Thoracic aorta endothelial cell (primary cell): ENCODE results near the gene ARID3C.

DNA sequence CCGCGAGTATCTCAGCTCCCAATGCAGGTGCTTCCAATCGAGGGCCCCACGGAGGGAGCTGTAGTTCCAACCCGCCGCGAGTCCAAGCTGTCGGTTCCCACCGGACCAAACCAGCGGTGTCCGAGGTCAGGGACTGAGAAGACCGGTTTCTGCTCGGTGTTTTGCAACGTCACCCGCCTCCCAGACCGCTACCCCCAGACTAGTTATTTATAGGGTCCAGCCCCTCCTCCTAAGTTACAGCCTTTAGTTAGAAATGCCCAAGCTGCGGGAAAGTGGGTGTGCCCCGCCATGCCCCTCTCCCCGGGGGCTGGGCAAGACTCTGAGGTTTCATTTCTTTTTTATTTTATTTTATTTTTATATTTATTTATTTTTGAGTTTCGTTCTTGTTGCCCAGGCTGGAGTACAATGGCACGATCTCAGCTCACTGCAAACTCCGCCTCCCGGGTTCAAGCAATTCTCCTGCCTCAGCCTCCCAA lies 765 bp upstream of the MYORG start:
- CAGE, long polyA plus RNA, result no peak

DNA sequence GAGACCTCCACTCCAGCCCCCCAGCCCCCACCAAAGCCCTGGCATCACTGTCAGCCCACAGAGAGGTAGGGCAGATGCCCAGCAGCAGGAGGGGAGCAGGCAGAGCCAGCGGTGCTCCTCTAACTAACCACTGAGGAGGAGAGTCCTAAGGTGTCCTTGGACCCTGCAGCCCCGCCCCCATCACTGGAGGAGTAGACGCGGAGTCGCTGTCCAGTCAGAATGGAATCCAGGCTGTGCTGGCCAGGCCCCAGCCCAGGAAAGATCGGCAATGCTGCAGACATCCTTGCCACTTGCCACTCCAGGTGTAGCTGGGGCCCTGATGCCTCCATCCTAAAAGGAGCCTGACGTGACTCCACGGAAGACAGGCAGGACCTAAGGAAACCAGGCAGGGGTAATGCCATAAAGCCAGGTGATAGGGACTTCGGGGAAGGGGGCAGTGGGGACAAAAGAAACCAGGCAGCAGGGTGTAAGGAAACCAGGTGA lies 12.5 kb downstream of the CNTFR start:
- CAGE, long polyA plus RNA, result no peak

DNA sequence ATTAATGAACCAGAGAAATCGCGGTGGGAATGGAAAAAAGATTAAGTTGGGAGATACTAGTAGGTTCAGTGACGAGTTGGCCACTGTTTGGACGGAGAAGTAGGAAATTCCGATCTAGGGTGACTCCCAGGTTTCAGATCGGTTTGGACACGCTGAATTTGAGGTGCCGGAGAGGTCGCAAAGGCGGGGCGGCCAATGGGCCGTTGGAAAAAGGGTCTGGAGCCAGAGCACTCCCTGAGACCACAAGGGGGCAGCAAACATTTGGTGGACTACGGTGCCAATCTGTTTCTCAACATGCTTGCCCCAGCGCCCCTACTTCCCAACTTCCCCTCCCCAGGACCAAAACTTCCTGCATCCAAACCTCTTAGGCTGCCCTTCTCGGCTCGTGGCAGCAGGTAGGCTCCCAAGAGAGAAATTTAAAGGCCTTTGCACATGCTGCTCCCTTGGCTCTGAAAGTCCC lies 872 bp upstream of the RPP25L start:
- CAGE, long polyA plus RNA, result no peak

GRCh38 chr9:34613688-34614092 lies 1.8 kb upstream of the RPP25L start:
- CAGE, long polyA plus RNA, result no peak

DNA sequence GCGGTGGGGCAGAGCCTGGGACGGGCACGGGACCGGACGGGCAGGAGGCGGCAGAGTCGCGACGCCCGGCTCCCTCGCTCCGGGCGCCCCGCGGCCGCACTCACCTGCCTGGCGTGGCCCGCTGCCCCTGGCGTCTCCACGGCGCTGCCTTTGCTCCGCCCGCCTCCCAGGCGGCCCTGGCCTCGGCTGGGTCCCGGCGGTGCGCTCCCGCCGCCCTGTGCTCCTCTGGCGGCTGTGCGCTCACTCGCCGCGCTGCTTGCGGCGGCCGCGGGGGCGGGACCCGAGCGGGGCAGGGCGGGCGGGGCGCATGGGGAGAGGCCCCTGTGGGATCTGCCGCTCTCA lies at the start of gene ARID3C:
TSS of gene ARID3C (minus strand) at position 254 of the 342 bp plus-strand sequence.
- CAGE, long polyA plus RNA, result no peak

- CAGE, long polyA plus RNA, result no peak
Measured at GRCh38 chr9:34629155-34629724, 374 bp upstream of the ARID3C start.

GRCh38 chr9:34916979-34917238 lies 21.3 kb upstream of the FAM205C start:
- CAGE, long polyA plus RNA, result no peak

DNA sequence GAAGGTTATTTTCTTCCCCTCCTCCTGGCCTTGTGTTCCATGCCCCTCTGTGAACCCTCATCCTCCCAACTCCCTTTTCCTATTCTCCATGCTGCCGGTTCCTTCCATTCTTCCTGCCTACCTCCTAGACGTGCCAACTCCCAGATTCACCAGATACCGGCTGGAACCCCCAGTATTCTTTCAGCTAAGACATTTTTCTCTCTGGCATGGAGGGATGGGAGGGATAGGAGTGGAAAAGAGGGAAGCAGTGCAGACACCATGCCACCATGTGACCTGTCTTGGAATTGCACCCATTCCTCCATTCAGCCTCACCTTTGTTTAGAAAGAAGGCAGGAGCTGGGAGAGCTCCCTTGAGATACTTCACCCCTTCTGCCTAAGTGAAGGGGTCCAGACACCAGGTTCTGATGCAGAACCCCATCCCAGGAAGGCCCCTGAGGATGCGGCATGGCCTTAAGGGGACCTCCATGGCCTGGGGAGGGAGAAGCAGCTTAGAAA lies 4.8 kb downstream of the DNAJB5 start:
- CAGE, long polyA plus RNA, result no peak

DNA sequence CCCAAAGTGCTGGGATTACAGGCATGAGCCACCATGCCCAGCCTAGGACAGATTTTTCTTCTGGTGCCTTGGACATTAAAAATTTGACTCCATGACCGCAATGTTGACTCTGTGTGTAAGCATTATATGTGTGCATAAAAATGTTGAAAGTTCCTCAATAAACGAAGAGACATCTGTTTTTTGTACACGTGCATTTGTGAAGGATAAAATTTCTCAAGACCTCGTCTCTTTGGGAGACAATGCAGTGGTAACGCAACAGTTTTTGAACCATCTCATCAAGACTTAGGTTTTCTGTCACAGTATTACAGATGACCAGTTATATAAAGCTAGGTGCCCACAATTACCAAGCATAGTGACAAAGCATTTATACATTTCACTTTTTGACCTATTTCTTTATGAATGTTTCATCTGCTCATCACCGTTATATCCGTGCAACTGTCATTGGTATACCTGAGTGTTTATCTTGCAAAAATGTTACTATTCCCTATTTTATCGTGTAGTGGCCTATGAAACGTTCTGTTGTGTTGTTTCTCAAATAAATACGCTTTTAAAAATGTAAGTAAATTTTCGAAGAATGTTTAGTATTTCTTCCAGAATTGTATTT lies 13.2 kb downstream of the C9orf131 start:
- CAGE, long polyA plus RNA, result no peak

DNA sequence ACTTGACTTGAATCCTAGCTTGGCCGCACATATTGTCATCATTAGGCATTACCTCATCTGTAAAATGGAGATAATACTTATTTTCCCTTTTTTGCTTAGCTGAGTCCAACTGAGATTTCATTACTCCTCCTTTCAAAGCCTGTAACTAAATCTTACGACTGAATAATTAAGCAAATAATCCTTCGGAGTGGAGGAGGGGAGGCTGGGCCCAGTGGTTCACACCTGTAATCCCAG lies 354 bp upstream of the PIGO start:
- CAGE, long polyA plus RNA, result no peak

DNA sequence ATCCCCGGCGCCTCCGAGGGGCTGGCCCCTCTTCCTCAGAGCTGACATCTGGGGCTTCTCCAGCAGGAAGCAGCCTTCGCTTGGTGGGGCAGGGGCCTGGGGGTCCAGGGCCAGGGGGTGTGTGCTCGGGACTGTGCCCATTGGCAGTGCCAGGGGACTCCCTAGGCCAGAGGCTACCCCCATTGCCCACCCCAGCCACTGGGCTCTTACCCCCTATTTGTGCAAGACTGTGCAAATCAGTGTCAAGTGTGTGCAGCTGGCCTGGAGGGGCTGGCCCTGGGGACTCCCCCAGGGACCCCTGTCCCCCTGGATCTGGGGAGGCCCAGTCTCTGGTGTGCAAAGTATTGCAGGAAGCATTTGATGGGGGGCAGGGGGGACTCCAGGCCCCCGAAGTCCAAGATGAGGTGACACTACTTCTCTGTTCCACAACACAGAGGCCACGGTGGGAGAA lies 4.6 kb upstream of the STOML2 start:
- CAGE, long polyA plus RNA, result no peak

DNA sequence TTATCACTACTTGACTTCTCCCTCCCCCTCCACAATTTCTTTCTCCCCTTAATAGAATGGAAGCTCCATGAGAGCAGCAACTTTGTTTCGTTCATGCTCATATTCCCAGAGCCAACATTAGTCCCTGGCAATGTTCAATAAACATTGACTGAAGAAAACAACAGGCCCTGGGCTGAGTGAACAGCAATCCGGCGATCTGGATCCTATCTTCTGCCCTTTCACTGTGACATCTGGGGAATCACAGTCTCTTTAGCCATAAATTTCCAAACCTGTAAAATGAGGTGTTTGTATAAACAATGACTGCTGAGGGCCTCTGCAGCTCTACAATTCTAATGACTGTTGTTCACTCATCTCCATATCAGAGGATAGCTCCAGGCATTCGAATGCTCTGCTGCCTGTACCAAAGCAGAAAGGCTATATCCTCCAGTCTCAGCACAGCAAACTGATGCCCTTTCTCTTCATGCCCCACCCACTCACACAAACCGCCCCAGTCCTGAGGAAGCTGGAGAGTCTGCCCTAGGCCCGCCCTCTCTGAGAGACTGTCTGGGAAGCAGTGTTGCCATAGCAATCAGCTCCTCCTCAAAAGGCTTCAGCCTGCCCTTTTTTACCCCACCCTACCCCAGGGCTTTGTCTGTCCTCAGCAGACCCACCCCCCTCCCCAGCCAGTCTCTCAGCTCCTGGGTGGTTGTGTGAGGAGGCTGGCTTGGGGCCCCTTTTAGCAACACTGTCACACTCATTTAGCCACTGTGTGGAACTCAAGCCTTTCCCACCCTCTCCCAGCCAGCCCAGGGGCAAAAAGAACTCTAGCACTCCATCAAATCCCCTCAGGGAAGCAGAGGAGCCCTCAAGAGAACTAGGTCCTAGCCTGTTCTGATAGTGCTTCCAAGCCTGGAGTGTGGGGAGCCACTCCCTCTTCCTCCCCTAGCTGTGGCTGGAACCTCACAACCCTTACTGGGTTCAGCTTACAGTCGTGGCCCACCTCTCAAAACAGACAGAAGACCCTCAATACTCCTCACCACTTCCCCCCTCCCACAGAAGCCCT lies 1.6 kb downstream of the ATOSB start:
- CAGE, long polyA plus RNA, result no peak

DNA sequence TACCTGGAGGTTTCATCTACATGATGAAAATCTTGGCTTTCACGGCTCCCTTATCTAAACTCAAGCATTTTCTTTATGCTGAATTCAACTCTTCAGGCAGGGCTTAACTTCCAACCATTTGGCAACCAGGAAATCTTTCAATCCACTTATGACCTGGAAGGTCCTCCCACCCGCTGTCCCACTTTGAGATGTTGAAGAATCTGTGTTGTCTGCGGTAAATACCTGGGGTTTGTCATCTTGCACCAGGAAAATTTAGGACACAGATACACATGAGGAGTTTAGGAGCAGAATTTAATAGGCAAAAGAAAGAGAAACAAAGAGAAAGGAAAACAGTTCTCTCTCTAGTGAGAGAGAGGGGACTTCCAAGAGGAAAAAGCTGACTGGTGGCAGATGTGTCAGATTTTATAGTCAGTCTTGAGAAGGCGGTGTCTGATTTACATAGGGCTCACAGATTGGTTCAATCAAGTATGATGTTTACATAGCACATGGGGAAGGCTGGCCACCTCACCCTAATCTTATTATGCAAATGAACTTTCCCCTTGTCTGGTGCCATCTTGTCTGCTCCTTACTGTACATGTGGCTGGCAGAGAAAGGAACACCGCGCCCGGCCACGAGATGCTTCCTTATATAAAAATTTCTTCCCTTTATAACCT lies 24.6 kb downstream of the UNC13B start:
- CAGE, long polyA plus RNA, result no peak

- CAGE, long polyA plus RNA, result no peak
Measured at GRCh38 chr9:35237263-35237954, 75.6 kb downstream of the UNC13B start.

- CAGE, long polyA plus RNA, result no peak
Measured at GRCh38 chr9:35258318-35258865, 96.6 kb downstream of the UNC13B start.

DNA sequence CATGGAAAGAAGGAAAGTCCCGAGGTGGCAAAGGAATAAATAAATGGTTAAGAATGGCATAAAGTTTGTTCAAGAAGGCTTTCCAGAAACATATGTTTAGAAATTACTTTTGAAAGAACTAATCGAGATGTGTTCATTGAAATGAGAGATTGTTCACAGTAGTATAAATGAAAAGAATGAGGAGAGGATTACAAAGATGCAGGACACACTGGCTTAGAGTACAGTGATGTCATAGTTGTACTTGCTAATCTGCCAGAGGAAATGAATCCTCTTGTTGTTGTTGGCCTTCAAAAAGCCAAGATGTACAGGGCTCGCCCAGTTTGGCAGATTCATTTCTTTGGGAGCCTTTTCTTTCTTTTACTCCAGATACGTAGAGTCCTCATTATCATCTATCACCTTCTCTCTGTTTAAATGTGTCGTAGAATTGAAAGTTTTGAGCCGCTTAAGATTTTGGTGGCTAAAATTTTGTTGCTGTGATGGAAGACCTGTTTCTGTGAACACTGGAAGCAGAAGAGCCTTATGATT lies 116.1 kb downstream of the UNC13B start:
- CAGE, long polyA plus RNA, result no peak

DNA sequence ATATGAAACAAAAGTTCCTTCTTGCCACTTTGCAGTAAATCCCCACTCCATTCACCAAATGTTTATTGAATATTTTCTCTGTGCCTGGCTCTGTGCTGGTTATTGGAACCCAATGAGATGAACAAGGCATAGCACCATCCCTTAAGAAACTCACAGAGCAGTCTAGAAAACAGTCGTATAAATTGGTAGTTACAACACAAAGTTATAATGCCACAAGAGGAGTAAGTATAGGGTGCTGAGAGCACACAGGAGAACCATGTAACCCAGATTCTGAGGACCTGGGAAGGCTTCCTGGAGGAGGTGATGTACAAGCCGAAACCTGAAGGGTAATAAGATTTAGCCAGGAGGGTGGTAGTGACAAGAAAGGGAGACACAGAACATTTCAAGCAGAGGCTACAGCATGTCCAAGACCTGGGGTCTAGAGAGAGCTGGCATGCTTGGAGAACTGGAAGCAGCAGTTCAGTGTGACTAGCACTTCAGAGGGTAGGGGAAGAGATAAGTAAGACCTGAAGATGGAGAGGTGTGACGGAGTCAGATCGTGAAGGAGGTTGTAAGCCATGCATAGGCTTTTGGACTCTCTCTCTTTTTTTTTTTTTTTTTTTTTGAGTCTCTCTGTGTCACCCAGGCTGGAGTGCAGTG lies 96.8 kb upstream of the RUSC2 start:
- CAGE, long polyA plus RNA, result no peak

- CAGE, long polyA plus RNA, result no peak
Measured at GRCh38 chr9:35398680-35399350, 91.1 kb upstream of the RUSC2 start.

GRCh38 chr9:35598926-35599481 lies 6.1 kb upstream of the TESK1 start:
- CAGE, long polyA plus RNA, result no peak

DNA sequence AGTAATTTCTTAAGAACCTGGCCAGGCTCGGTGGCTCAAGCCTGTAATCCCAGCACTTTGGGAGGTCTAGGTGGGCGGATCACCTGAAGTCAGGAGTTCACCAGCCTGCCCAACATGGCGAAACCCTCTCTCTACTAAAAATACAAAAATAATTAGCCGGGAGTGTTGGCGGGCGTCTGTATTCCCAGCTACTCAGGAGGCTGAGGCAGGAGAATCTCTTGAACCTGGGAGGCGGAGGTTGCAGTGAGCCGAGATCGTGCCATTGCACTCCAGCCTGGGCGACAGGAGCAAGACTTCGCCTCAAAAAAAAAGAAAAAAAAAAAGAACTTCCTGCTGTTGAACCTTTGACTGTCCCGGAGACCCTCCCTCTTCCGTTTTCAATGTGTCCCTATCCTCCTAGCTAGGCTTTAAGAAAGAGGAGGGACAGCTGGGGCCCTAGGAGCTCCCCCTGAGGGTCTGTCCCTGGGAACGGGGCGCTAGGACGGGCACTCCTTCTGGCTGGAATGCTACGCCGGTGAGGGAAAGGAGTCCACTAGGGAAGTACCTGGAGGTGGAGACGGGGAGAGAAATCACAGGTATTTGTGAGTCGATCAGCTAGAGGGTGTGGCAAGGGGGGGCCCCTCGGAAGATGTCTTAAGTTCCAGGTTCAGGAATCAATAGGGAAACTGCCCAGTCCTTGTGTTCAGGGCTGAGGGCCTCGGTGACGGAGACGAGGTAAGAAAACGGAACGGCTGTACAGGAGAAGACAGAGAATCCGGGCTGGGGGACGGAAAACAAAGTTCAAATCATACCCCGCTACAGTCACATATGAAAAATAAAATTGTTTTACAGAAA lies 4.7 kb downstream of the SIT1 start:
- CAGE, long polyA plus RNA, result no peak